Measurements from ENCODE around the gene TRMU.

- PRO-cap, 7 experiments = peak in 6 of 7 experiments; most common plus-strand start chr22:46149574 (in 4); most common minus-strand start chr22:46149609 (in 2)
- RAMPAGE, long total RNA, 2 experiments = no peak in any of the 2 experiments
Observed at GRCh38 chr22:46149280-46150198, 787 bp upstream of the PPARA start.

- PRO-cap, 7 experiments = no peak in any of the 7 experiments
- RAMPAGE, long total RNA, 2 experiments = no peak in any of the 2 experiments
Observed at GRCh38 chr22:46193731-46194421, 43.5 kb downstream of the PPARA start.

GRCh38 chr22:46231579-46232583 lies 18.2 kb downstream of the CDPF1 start:
- PRO-cap, 7 experiments = no peak in any of the 7 experiments
- RAMPAGE, long total RNA, 2 experiments = no peak in any of the 2 experiments

DNA sequence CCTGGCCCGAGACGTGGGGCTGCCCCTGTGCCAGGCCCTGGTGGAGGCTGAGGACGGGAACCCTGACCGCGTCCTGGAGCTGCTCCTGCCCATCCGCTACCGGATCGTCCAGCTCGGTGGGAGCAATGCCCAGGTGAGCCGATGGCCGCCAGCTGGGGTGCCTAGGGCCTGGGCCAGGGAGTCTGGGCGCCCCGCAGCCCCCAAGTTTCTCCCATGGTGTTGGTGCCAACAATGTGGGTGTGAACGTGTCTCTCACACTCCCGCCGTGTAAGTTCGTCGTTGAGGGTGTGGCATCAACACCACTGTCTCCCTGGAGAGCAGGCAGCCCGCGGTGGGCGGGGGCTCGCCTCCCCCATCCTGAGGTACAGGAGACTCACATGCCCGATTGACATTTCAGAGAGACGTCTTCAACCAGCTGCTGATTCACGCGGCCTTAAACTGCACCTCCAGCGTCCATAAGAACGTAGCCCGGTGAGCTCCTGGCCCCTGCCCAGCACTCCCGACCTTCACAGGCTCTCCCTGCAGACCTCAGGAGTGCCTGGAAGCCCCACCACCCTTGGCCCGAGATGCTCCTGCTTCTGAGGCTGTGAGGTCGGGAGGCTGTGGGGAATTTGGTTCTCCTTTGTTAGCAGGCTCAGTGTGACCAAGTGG lies 7.1 kb upstream of the GTSE1 start:
- PRO-cap, 7 experiments = no peak in any of the 7 experiments
- RAMPAGE, long total RNA, 2 experiments = no peak in any of the 2 experiments

- PRO-cap, 7 experiments = peak in 7 of 7 experiments; most common plus-strand start chr22:46335733 (in 6); most common minus-strand start chr22:46335623 (in 4)
- RAMPAGE, long total RNA, 2 experiments = start-site peak on the plus strand in 2 of 2 experiments, at chr22:46335723-46335753 at its widest, 30 to 119 reads per replicate
Observed at GRCh38 chr22:46335141-46336144, at the start of gene TRMU. TSS of gene TRMU (plus strand) at chr22:46335714.

GRCh38 chr22:46408532-46408957 lies 73.0 kb downstream of the TRMU start:
- PRO-cap, 7 experiments = no peak in any of the 7 experiments
- RAMPAGE, long total RNA, 2 experiments = no peak in any of the 2 experiments

- PRO-cap, 7 experiments = no peak in any of the 7 experiments
- RAMPAGE, long total RNA, 2 experiments = no peak in any of the 2 experiments
Observed at GRCh38 chr22:46443700-46444119, 93.7 kb downstream of the CELSR1 start.

DNA sequence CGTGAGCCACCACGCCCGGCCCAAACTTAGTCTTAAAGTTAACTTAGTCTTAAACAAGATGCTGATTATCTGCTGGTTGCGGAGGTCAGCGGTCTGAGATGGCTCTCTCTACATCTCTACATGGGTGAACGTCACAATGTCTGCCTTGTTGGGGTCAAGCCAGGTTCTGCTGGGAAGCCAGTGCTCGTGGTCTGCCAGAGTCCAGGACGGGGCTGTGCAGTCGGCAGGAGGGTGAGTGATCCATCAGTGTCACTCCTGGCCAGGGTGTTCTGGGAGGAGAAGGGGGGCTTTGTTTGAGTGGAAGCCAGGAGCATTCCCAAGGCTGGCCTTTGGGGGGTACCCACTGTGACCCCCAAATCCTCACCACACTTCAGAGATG lies 11.4 kb upstream of the CELSR1 start:
- PRO-cap, 7 experiments = no peak in any of the 7 experiments
- RAMPAGE, long total RNA, 2 experiments = no peak in any of the 2 experiments

GRCh38 chr22:46586562-46587187 lies 33.5 kb upstream of the GRAMD4 start:
- PRO-cap, 7 experiments = no peak in any of the 7 experiments
- RAMPAGE, long total RNA, 2 experiments = no peak in any of the 2 experiments

DNA sequence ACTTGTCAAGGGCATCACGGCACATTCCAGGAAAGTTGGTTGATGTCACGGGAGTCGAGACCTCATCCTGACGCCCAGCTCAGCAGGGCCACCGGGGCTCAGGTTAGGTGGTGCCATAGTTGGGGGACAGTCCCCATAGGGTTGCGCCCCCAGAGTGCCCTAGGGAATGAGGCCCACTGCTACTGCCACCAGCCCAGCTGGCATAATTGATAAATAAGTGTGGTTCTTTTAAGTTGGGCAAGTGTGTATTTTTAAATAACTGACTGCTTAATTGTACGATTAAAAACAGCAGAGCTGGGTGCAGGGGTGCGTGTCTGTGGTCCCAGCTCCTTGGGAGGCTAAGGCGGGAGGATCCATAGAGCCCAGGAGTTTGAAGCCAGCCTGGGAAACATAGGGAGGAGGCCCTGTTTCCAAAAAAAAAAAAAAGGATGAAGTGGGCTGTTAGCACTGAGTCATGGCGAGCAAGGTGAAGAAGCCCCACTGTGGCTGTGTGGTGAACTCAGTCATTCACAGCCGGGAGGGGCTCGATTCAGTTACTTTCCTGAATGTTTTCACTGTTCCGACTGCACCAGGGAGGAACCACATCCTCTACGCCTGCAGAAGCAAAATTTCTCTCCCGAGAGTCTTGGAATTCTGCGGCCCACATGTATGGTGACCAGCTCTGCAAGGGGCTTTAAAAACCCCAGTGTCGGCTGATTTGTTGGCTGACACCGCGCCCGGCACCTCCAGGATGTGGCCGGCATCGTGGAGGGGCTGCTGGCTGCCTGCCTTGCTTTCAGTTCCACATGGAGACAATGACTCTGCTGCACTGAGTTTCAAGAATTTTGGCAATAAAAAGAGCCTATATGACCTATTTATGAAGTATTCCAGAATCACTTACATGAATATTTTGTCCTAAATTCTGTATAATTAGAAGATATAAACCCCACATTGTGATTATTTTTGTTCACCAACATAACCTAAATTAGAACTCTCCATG lies 27.9 kb upstream of the GRAMD4 start:
- PRO-cap, 7 experiments = no peak in any of the 7 experiments
- RAMPAGE, long total RNA, 2 experiments = no peak in any of the 2 experiments

GRCh38 chr22:46594655-46595118 lies 25.5 kb upstream of the GRAMD4 start:
- PRO-cap, 7 experiments = no peak in any of the 7 experiments
- RAMPAGE, long total RNA, 2 experiments = no peak in any of the 2 experiments

- PRO-cap, 7 experiments = no peak in any of the 7 experiments
- RAMPAGE, long total RNA, 2 experiments = no peak in any of the 2 experiments
Observed at GRCh38 chr22:46634840-46636017, 15.0 kb downstream of the GRAMD4 start.

DNA sequence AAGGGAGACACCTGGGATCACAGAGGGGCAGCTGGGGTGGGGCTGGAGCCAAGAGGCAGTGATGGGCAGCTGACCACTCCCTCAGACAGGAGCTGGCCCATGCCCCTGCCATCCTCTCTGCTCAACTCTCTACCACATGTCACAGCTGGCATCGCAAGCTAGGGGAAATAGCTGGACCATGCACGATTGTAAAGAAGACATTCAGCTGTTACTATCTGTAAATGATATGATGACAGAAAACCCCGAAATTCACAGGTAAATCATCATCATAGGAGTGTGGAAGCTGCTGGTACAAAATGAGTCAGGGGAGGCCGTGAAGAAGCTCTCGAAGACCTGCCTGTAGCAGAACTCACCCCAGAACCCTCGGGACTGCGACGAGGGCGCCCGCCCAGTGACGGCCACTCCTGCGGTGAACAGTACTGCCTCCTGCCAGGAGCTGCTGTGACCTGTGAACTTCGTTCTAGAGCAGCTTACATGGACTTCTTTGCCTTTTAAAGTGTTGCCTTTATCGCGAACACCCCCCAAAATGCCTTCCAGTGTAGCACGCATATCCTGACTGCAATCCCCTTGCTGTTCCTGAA lies 55.8 kb downstream of the CERK start:
- PRO-cap, 7 experiments = no peak in any of the 7 experiments
- RAMPAGE, long total RNA, 2 experiments = no peak in any of the 2 experiments

DNA sequence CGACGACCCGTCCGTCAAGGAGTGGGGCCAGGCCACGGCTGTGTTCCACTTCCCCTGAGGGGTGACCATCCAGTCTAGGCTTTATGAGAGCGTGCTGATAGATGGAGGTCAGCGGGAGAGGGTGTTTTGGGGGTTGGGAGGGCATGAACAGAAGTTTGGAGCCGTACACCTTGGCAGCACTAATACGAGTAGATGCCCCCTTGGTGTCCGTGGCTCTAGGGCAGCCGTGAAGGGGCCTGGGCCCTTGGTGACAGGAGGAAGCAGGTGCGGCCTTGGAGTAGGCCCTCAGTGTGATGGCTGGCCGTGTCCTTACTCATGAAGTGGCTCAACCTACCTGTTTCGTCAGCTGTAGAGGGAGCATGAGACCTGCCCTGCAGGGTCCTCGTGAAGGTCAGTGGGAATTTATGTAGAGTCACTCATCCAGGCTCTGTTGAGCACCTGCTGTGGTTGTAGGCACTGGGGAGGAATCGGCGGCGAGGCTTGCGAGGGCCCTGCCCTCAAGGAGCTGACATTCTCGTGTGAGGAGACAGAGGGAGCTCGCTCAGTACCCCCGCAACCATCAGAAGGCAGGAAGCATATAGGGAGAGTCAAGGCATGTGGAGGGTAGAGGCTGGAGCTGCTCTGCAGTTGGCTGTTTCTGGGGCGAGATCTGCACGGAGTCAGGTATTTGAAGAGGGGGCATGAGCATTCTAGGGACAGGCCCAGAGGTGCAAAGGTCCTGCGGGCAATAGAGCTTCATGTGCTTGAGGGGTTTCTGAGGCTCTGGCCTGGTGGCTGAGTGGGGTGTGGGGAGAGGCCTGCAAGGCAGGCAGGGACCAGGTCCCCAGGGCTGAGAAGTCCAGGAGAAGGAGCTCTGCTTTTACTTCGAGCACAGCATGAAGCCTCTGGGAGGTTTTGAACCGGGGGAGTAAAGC lies 39.6 kb downstream of the TBC1D22A start:
- PRO-cap, 7 experiments = no peak in any of the 7 experiments
- RAMPAGE, long total RNA, 2 experiments = no peak in any of the 2 experiments

- PRO-cap, 7 experiments = no peak in any of the 7 experiments
- RAMPAGE, long total RNA, 2 experiments = no peak in any of the 2 experiments
Observed at GRCh38 chr22:46816039-46816746, 53.7 kb downstream of the TBC1D22A start.

DNA sequence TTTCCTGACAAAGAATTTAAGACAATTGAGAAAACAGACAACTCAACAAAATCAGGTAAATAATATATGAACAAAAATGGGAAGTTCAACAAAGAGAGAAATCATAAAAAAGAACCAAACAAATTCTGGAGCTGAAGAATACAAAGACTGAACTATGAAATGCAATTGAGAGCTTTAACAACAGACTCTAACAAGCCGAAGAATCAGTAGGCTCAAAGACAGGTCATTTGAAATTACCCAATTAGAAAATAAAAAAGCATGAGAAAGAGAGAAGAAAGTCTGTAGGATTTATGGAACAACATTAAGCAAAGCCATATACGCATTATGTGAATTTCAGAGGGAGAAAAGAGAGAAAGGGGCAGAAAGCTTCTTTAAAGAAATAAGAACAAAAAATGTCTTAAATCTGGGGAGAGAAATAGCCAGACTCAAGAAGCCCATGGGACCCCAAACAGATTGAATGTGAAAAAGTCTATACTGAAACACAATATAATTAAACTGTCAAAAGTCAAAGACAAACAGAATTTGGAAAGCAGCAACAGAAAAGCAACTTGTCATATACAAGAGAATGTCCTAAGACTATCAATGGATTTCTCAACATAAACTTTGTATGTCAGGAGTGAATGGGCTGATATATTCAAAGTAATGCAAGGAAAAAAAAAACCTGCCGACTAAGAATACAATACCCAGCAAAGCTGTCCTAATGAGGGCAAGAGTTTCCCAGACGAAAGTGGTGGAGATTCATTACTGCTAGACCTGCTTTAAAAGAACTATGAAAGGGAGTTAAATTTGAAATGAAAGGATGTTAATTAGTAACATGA lies 73.1 kb downstream of the TBC1D22A start:
- PRO-cap, 7 experiments = no peak in any of the 7 experiments
- RAMPAGE, long total RNA, 2 experiments = no peak in any of the 2 experiments

DNA sequence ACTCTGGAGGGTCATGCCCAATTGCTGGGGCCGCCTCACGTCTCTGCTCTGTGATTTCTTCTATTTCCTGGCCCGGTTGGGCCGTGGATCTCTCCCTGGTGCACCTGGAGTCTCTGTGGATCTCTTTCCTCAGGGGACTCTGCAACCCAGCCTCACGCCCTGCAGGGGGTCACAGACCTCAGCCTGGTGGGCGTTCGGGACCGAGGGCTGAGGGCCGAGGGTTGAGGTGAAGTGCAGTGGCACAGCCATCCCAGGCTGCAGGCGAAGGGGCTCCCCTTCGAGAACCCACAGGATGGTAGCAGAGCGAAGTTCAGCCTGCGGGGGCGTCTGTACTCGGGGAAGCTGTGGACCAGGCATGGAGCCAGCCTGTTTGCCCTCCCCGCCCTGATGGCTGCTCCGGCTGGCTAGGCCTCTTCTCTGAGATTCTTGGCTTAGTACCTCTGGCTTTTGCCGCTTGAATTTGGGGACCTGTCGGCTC lies 140.6 kb downstream of the TBC1D22A start:
- PRO-cap, 7 experiments = no peak in any of the 7 experiments
- RAMPAGE, long total RNA, 2 experiments = no peak in any of the 2 experiments

DNA sequence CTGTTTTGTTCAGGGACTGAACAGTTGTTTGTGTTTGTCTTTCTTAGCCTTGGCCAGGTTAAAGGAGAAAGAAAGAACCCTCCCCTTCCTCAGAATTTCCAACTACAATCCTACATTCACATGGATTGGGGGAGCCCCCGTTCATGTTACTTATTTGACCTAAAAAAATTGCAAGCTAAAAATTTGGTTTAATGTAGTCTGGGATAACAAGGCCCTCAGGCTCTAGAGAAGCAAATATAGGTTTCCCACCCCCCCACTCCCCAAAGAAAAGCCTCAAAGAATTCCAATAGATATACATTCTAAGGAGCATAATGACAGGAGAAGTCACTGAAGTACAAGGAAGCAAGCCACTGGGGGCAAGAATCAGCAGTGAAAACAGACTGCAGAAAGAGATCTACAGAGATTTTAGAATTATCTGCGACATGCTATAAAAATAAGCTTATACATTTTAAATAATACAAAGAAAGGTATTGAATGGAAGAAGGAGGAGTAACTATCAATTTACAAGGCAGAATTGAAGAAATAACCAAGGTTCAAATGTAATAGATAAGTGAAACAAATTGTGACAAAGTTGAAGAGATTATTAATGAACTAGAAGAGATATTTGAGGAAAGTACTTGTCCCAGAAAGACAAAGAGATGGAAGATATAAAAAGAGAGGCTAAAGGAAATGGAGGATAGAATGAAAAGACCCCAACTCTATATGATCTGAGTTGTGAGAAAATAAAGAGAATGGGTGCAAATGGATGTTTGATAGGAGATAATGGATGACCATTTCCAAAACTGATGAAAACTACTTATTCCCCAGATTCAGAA lies 343.3 kb downstream of the TBC1D22A start:
- PRO-cap, 7 experiments = no peak in any of the 7 experiments
- RAMPAGE, long total RNA, 2 experiments = no peak in any of the 2 experiments

DNA sequence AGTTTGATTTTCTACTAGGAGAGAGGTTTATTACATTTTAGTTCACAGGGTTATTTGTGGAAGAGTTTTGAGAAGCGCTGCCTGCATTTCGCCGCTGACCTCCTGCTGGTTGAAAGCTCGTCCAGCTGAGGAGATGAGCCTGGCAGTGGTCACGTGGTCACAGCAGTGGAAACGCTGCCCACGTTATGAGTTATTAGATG lies 349.1 kb downstream of the TBC1D22A start:
- PRO-cap, 7 experiments = peak in 3 of 7 experiments; most common minus-strand start position 107 of the sequence (in 3)
- RAMPAGE, long total RNA, 2 experiments = no peak in any of the 2 experiments

GRCh38 chr22:47175106-47176053 lies 412.9 kb downstream of the TBC1D22A start:
- PRO-cap, 7 experiments = peak in 3 of 7 experiments; most common plus-strand start chr22:47175710 (in 1); most common minus-strand start chr22:47175485 (in 2)
- RAMPAGE, long total RNA, 2 experiments = no peak in any of the 2 experiments